Measurements from ENCODE around the genes CYB561D2 and PPM1M.

- PRO-cap = bidirectional peak, plus-strand start at chr3:50350881, minus-strand start at chr3:50350714
- RAMPAGE, long total RNA, 3 experiments = start-site peak on the plus strand in 1 of 3 experiments, at chr3:50350875-50350897 at its widest, 25 reads per replicate; start-site peak on the minus strand in 3 of 3 experiments, at chr3:50350731-50350785 at its widest, 22 to 46 reads per replicate
These were observed at the start of gene CYB561D2 for GRCh38 chr3:50350546-50351457. Gene CYB561D2 (plus strand): TSS chr3:50350862.

DNA sequence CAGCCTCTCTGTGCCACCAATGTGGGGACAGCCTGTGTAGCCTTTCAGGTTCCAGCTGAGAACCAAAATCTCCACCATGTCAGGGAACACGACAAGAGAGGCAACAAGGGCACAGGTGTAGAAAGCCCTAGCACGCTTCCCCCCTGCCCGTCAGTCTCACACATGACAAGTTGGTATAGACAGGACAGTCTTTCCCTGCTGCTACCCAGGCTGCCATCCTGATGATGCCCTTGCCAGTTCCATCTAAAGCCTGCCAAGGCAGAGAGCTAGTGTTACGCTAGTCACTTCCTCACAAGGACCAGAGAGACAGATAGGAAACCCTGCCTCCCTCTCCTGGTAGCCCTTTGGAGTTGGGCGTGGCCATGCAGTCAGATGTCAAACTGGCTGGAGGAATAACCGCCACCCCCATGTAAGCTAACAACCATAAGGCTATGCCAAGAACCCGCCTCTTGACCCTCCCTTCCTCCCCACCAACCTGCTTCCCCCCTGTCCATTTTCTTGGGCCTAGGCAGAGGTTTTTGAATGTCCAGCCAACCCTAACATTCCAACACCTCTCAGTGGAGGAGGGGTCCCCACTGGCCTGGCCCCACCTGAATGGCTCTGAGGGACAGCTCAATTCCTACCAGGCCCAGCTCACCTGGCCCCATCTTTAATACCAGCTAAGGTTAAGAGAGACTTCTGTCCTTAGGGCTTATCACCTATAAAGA lies 2.8 kb downstream of the TMEM115 start:
- PRO-cap = no peak
- RAMPAGE, long total RNA, 3 experiments = no peak in any of the 3 experiments

DNA sequence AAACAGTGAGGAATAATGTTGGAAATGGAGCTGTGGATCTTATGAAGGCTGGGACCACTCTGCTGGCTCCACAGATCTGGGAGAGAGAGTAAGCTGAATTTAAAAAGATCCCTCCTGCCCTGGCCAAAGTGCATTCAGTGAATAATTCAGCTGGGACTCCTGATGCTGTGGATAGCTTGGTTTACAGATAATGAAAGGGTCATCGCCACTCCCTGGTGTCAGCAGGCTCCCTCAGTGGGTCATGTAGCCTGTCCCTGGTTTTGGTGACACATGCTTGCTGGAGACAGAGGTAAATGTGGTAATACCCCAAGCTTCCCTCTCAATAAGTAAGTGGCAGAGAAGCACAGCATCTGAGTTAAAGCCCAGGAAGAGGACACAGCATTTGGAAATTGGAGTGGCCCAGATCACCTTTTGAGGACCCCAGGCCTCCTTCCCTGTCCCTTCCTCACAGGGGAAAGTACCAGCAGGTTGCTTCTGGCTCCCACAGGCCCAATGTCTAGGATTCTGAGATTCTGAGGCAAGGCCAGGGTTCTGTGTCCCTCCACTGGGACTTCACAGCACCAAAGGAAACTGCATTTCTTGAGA lies 1.8 kb downstream of the TMEM115 start:
- PRO-cap = no peak
- RAMPAGE, long total RNA, 3 experiments = no peak in any of the 3 experiments

- PRO-cap = no peak
- RAMPAGE, long total RNA, 3 experiments = no peak in any of the 3 experiments
These were observed 5.2 kb upstream of the TMEM115 start for GRCh38 chr3:50364406-50365017.

DNA sequence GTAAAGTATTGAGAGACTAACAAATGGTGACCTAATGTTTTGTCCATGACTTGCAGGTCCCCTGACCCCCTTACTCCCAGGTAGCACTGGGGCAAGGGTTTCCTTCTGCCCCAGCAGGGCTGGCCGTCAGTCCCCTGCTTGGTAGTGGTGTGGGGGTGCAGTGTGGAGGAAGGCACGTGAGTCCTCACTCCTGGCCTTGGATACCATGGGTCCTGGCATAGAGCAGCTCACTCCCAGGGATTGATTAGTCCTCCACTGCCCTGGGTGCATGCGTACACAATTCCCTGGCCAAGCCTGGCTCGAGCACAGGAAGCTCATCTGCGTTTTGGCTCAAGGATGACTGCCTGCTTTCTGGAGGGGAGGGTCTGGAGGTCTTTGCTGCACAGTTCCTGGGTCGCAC lies 11.3 kb downstream of the HEMK1 start:
- PRO-cap = no peak
- RAMPAGE, long total RNA, 3 experiments = no peak in any of the 3 experiments

DNA sequence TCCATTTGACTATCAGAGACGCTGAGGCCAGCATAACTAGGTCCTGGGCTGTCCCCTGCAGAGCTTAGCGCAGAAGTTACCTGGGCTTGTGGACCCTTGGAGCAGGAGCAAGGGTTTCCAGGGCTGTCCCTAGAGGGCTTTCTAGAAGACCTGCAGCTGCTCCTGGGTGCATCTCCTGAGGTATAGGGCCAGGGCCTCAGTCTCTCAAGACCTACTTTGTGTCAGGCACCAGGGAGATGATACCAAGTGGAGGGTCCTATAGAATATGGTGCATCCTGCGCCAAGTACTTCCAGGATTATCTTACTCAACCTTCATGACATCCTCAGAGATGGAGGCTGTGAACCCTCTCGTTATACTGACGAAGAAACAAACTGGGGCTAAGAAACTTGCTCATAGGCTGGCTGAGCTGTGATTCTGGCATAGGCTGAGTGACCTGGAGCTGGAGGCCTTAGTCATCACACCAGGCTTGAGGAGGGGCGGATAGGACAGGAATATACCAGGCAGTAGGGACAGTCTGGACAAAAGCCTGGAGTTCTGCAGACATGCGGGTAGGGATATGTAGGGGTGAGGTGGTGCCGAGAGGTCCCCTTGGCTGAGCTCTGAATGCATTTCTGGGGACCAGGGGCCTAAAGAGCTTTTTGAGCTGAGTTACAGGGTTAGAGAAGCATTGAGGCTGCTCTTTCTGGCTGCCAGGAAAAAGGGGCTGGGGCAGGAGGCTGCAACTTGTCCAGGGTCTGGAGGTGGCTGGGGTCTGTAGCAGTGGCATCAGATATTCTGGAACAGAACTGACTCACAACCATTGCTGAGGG lies 18.0 kb downstream of the HEMK1 start:
- PRO-cap = no peak
- RAMPAGE, long total RNA, 3 experiments = no peak in any of the 3 experiments

DNA sequence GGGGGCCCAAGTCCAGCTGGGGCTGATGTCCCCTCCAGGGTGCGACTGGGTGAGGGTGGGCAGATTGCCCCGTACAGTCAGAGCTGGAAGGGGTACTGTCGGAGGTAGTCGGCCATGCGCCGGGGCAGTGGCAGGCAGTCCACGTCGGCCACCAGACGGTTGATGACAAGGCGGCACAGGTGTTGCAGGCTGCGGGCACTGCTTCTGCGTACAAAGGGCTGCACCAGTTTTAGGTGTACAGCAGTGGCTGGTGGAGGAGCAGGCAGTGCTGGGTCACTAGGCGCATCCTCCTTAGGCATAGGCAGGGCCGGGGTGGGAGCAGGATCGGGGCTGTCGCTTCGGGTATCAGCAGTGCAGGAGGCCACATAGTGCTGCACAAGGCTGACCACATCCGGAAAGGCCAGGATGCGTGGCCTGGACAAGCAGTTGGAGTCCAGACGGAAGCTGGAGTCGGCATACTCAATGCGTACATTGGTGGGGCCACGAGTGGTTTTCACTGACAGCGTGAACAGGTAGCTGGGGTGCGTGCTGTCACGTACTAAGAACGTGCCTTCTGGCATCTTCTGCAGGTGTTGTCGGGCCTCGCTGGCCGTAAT lies 3.9 kb downstream of the CISH start:
- PRO-cap = no peak
- RAMPAGE, long total RNA, 3 experiments = no peak in any of the 3 experiments

- PRO-cap = bidirectional peak, plus-strand start at chr3:51499447, minus-strand start at chr3:51499292
- RAMPAGE, long total RNA, 3 experiments = no peak in any of the 3 experiments
These were observed 700 bp downstream of the DCAF1 start for GRCh38 chr3:51498862-51499768.

GRCh38 chr3:51648986-51649453 lies 22.0 kb upstream of the TEX264 start:
- PRO-cap = no peak
- RAMPAGE, long total RNA, 3 experiments = no peak in any of the 3 experiments

- PRO-cap = no peak
- RAMPAGE, long total RNA, 3 experiments = no peak in any of the 3 experiments
These were observed 3.2 kb downstream of the IQCF1 start for GRCh38 chr3:51899953-51900310.

GRCh38 chr3:51975623-51976254 lies 875 bp downstream of the ABHD14A start:
- PRO-cap = no peak
- RAMPAGE, long total RNA, 3 experiments = no peak in any of the 3 experiments

- PRO-cap = bidirectional peak, plus-strand start at chr3:52019988, minus-strand start at chr3:52019789
- RAMPAGE, long total RNA, 3 experiments = no peak in any of the 3 experiments
These were observed 24.0 kb upstream of the RPL29 start for GRCh38 chr3:52019623-52020249.

DNA sequence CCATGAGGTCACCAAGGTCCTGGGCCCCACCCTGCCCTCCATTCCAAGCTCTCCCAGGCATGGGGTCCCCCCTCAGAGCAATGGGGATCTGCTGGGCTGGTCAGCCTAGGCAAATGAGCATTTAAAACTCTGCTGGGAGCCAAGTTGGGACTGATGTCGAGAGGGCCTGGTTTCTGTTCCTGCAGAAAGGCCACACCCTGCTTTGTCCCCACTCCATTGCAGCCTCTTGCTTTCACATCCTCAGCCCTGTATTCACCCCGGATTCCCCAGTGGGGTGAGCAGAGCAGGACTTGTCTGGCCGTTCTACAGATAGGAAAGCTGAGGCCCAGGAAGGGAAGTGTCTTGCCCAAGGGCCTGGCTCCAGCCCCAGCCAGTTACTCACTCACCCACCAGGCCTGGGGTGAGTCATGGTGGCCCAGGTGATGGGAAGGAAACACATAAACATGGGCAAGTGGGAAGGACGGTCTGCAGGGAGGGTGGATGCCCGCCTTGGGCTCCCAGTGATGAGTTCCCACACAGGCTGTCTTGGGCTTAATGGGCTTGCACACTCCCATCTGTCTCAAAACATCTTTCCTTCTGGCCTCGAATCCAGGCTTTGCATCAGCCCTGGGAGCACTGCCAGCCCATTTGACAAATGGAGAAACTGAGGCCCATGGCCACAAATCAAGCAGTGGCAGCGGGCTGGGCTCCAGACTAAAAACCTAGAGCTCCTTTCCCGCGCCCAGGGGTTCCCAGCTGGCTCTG lies 6.2 kb upstream of the DUSP7 start:
- PRO-cap = no peak
- RAMPAGE, long total RNA, 3 experiments = no peak in any of the 3 experiments

- PRO-cap = no peak
- RAMPAGE, long total RNA, 3 experiments = no peak in any of the 3 experiments
These were observed 23.2 kb downstream of the POC1A start for GRCh38 chr3:52130960-52131426.

DNA sequence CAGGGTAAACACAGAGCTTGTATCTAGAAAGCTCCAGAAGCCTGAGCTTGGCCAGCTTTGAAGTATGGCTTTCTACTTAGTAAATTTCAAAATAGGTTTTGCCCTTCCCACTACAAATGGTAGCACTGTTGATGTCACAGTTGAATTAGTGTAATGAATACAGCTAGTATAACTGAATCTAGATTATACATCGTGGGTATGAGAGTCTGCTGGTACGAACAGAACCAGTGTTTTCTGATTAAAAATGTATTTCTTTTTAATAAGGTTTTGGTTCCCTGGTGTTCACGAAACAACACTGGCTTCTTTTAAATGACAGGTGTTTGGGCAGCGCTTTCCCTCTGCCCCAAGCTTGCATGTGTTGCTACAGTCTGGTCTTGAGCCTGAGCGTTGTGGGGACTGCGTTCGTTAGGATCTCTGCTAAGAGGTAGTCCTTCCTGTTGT lies 13.6 kb downstream of the TLR9 start:
- PRO-cap = no peak
- RAMPAGE, long total RNA, 3 experiments = no peak in any of the 3 experiments

GRCh38 chr3:52245226-52246386 lies at the start of gene PPM1M:
Gene PPM1M (plus strand): TSS chr3:52245759.
- PRO-cap = no peak
- RAMPAGE, long total RNA, 3 experiments = no peak in any of the 3 experiments

GRCh38 chr3:52254713-52254925 lies 9.1 kb downstream of the PPM1M start:
- PRO-cap = no peak
- RAMPAGE, long total RNA, 3 experiments = no peak in any of the 3 experiments

- PRO-cap = no peak
- RAMPAGE, long total RNA, 3 experiments = no peak in any of the 3 experiments
These were observed 6.1 kb downstream of the BAP1 start for GRCh38 chr3:52403639-52404182.

- PRO-cap = no peak
- RAMPAGE, long total RNA, 3 experiments = no peak in any of the 3 experiments
These were observed 9.2 kb downstream of the NT5DC2 start for GRCh38 chr3:52524378-52524849.

DNA sequence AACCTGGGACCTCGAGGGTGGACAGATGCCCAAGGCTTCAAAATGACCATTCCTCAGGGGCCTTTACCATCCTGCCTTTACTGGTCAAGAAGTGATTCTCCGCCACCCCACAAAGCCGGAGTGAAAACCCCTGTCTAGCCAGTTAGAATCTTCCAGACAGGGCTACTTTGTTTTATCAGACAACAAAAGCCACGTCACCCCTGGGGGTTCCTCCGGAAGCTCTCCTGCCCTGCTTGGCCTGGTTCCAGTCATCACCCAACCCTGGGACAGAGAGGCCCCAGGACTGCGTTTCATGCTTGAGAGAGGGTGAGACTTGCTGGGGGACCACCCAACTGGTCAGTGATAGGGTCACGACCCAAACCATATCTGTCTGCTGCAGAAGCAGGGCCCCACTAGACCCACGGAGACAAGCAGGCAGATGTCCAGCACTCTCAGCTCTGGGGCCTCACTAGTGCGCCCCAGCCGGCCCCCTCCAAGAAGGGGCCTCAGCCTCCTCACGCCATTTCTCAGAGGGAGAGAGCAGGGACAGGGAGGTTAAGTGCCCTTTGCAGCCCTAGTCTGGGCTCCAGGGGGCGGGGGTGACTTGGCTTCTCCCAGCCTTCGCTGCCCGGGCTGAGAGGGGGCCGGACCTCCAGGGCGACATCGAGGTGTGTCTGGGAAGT lies 1.1 kb downstream of the NT5DC2 start:
- PRO-cap = no peak
- RAMPAGE, long total RNA, 3 experiments = no peak in any of the 3 experiments